Colon Carcinoma Metastatic in the Brain (tissue), 2 donors: ENCODE measurements around a stretch of chr14.

DNA sequence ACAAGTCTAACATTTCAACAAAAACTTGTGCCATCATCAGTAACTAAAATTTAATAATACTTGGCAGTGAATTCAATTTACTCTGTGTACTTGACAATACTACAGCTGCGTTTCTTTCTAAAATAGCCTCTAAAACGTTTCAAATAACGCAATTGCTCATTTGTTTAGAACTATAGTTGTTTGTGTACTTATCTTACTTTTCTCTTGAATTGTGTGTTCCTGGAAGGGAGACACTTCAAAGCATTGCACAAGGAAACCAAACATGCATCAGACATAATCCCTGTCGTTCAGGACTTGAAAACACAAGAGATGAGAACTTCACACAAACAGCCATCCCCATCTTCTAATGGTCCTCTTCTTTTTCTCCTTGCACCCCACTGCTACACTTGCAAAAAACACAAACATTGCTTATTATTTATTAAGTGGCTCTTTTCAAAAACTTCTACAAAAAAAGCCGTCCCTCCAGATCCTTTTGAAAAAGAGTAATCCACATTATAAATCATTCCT, 38.5 kb downstream of the PTGER2 start:
- PRO-cap, 2 experiments: no peak in any of the 2 experiments

DNA sequence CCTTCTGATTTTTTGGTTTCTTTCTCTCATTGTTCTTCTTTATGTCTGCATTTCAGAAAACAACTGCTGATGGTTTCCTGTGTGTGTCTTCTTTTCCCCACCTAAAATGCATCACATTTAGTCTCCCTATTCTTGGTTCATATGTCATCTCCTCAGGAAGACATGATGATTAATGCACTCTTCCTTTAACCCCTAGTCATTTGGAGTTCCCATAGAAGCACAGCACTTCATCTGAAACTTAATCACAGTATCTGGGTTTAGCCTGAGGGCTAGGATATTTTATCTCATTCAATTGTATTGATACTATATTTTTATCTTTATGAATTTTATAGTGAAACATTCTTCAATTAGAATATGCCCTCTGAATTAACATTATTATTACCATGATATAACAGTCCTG, 21.5 kb downstream of the GNPNAT1 start:
- PRO-cap, 2 experiments: no peak in any of the 2 experiments

DNA sequence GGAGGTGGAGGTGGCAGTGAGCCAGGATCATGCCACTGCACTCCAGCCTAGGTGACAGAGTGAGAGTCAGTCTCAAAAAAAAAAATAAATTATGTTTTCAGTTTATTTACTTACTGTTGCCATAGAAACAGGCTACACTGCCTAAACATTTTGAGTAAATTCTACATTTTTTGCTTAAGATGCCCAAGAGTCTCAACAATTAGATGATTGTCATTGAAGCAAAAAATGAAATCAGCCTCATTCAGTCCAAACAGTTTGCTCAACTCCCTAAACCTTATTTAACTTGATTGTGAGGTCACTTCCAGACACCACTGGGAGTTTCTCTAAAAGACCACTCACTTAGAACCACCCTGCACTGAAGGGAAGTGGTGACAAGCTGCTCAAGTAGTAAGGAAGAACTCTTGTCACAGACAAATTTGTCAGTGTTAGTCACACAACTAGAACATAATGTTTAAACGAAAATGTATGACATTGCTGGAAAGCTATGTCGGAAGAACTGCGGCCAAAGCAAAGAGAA, 9.8 kb upstream of the GNPNAT1 start:
- PRO-cap, 2 experiments: no peak in any of the 2 experiments

DNA sequence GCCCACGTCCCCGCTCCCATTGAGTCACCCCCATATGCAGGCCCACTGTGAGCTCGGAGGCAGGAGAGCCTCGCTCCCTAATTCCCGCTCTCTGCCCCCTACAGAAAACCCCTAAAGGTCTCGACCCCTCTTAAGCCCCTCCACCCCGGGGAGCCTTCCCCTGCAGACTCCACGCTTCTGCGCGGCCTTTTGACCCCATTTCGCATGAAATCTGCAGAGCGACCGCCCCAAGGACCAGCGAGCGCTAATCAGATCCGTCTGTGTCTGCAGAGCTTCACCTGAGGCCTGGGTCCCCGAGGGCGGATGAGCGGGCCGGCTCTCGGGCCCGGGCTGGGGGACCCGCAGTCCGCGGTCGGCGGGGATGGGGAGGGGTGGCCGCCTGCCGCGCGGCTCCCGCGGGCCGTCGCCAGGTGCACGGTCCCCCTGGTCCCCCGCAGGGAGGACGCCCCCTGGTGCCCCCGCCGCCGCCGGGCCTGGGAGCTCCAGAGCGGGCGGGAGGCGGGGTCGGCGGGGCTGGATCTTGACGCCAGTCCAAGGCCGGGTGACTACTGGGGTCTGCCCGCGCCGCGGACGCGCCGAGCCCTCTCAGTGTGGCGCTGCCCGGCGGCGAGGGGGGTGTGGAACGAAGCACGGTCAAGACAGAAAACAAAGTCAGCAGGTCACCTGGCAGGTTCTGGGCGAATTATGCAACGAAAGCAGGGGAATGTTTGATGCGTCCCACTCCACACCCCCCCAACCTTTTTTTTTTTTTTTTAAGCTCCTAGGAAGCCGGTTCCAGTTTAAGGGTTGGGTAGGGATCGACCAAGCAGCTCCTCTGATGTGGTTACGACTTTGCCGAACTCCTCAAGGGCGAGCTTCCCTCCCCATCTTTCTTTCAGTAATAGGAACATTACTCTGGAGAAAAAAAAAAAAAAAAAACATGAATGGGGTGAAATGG, 9.9 kb downstream of the BMP4 start:
- PRO-cap, 2 experiments: no peak in any of the 2 experiments

DNA sequence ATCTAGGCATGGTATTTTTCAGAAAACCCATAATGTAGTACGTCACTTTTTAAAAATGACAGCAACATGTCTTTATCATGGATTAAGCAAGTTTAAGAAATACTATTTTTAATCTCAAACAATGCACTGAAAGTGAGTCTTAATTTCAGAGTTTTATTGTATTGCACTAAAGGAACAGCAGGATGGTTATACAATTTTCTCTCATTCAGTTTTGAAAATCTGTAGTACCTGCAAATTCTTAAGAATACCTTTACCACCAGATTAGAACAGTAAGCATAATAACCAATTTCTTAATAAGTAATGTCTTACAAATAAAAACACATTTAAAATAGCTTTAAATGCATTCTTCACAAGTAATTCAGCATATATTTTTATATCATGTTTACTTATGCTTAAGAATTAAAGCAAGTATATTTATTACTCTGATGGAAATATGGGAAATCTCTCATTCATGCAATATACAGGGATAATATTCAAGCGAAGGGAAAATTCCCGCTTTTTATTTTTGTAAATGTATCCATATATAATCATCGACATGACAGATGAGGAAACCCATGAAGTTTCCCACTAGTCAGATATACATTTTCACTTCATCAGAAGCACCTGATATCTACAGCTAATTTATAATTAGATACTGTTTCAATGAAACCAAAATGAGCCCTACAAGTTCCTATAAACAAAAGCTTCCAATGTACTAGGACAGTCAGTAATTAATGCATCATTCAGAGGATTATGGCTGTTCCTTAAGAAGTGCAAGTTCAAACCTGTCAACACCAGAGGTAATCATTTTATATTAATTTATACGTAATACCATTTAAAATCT, 14.2 kb downstream of the CNIH1 start:
- PRO-cap, 2 experiments: no peak in any of the 2 experiments

- PRO-cap, 2 experiments: no peak in any of the 2 experiments
Observed at GRCh38 chr14:54574544-54575015, 7.7 kb downstream of the SAMD4A start.

GRCh38 chr14:54642495-54643436, 75.8 kb downstream of the SAMD4A start:
- PRO-cap, 2 experiments: no peak in any of the 2 experiments

DNA sequence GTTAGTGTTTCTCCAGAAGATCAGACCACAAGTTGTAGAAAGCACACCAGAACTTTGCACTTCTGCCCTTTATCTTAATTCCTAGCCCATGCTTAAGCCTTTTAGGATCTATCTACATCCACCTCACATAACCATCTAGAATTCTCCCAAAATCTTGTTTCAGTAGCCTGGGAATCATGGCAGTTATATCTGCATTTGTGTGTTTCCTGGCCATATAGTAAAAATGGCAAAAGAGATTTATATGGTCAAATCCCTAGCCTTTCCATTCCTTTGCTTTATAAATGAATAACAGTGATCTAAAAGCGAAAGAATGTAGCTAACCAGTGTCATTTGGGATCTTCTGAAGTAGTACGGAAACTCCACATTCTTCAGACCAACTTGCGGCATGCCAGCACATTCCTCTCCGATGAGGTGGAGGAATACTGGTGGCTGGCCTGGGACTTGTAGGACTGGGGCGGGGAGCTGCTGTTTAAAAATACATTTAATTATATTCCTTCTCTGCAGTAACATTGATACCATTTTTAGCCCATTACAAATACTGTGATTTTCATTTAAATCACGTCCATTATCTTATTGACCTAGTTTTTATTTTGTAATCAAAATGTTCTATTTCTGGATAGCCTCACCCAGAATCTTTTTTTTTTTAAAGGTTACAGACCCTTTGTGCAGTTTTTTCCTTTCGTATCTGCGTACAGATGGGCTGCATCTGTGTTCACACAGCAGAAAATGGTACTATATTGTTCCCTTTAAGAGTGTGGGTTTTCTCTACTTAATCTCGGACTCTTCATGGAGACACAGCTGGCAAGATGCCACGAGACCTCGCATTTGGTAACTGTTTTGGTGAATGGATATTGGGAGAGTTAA, 85.3 kb downstream of the SAMD4A start:
- PRO-cap, 2 experiments: no peak in any of the 2 experiments

- PRO-cap, 2 experiments: no peak in any of the 2 experiments
Observed at GRCh38 chr14:54653626-54654561, 87.0 kb downstream of the SAMD4A start.

GRCh38 chr14:54772949-54773996, 129.4 kb downstream of the GCH1 start:
- PRO-cap, 2 experiments: peak in 1 of 2 experiments; most common minus-strand start chr14:54773314 (in 1)

DNA sequence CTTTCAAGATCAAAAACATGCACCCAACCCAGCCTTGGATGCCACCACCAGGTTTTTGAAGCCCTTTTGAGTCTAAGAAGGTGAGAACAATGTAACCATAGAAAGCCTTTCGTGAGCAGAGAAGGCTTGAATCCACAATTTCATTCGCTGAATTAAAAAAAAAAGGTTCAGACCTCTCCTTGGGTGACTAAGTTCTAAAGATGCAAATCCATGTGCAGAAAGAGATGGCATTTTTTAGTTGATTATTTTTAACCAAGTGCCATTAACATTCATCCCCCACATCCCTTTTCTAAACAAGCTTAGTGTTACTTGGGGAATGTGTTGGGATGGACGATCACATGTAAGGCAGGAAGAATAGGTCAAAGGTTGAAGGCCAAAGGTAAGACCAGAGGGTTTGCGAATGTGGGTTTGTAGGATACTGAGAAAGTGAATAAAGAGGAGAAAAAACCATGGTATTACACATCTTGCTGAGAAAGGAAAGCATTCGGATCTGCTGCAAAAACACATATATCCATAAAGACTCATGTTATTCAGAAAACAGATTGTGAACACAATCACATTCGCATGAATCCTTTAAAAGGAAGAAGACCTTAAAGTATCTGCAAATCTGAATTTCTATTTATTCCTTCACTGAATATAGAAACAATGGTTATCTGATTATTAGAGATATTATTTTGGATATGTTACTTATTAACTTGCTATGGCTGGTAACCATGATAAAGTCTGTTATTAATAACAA, 111.6 kb downstream of the GCH1 start:
- PRO-cap, 2 experiments: no peak in any of the 2 experiments

GRCh38 chr14:54901993-54902578, 540 bp downstream of the GCH1 start:
- PRO-cap, 2 experiments: peak in 1 of 2 experiments; most common plus-strand start chr14:54902349 (in 1); most common minus-strand start chr14:54902144 (in 1)

DNA sequence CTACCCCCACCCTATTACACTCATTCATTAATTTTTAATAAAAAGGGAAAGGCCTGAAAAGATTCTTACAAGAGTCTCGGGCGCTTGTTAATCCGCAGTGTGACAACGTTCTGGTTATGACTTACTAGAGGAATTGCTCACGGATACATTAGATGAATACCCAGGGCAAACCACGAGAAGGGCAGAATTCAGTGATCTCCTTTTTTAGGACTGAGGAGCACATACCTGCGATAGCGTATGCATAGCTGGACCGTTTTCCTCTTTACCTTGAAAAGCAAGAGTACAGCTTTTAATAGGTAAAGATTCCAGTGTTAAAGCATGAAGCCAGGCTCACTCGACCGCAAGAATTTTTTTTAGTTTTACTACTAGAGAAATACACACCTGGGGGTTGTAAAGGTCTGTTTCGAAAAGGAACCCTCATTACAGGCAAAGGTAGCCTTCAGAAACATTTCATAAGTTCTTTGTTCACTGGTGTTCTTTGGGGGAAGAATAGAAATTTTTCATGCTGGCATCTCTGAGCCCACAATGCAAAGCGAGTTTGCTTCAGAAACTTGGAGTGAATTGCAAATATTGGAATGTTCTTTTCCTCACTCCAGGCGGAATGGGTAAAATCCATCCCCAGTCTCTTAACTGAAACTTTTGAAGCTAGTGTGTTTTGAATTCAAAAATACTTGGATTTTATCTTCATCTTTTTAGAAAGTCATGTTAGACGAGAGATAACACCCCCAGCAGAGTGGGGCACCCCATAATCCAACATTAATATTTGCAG, 986 bp downstream of the MAPK1IP1L start:
- PRO-cap, 2 experiments: no peak in any of the 2 experiments

DNA sequence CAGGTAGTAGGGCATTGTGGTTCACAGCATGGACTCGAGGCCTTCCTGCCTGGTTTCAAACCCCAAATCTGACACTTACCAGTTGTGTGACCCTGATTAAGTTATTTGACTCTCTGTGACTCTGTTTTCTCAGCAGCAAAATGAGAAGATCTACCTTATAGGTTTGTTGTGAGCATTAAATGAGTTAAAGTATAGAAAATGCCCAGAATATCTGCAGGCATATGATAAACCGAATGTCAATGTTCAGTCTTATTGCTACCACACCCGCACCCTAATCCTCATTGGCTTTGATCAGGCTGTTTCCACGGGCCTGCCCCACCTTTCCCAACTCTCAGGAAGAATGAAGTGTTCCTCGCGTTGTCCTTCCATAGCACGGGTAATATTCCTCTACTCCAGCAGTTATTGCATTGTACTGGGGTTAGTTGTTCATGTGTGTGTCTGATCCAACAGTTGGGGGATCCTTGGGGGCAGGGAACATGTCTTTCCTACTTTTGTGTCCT, 8.0 kb upstream of the LGALS3 start:
- PRO-cap, 2 experiments: peak in 1 of 2 experiments; most common plus-strand start position 348 of the sequence (in 1); most common minus-strand start position 283 of the sequence (in 1)

GRCh38 chr14:55137326-55137928, 8.4 kb downstream of the LGALS3 start:
- PRO-cap, 2 experiments: no peak in any of the 2 experiments

GRCh38 chr14:55229105-55229314, 37.6 kb upstream of the DLGAP5 start:
- PRO-cap, 2 experiments: no peak in any of the 2 experiments

DNA sequence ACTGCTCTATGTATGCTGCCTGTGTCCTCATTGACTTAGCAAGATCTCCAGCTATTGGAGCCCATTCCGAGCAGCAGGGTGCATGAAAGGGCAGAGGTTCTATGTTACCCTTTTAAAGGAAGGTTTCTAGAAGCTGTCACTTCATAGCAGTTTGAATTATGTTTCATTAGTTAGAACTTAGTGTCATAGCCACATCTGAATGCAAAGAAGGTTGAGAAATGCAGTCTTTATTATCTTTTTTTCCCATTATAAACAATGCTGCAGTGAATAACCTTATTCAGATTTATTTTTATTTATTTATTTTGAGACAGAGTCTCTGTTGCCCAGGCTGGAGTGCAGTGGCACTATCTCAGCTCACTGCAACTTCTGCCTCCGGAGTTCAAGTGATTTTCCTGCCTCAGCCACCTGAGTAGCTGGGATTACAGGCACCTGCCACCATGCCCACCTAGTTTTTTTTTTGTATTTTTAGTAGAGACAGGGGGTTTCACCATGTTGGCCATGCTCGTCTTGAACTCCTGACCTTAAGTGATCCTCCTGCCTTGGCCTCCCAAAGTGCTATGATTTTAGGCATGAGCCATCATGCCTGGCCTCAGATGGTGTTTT, 19.4 kb downstream of the FBXO34 start:
- PRO-cap, 2 experiments: no peak in any of the 2 experiments

GRCh38 chr14:55301581-55302120, 30.4 kb downstream of the FBXO34 start:
- PRO-cap, 2 experiments: no peak in any of the 2 experiments

- PRO-cap, 2 experiments: no peak in any of the 2 experiments
Observed at GRCh38 chr14:55382874-55383416, 28.7 kb downstream of the ATG14 start.

GRCh38 chr14:55629760-55630478, 49.9 kb downstream of the KTN1 start:
- PRO-cap, 2 experiments: no peak in any of the 2 experiments